Measurements from ENCODE around the gene FAM20C.

DNA sequence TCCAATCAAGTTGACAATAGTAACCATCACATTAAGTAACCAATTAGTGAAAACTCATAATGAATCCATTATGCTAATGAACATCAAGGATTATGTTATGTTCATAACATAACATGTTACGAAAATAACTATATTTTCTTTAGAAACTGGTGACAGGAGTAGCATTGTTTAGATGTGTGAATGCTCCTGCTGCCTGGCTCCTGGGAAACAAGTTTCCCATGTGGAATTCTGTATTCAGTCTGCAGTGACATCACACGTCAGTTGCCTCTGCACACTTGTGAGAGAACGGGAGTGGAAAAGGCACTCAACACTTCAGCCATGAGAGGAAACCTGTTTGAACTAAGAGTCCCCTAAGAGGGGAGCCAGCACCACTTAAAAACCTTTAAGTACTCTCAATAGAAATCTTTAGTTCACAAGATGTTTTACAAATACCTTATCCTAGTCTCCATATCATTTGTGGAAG, 140.3 kb upstream of the FAM20C start:
- PRO-cap = no peak
- CAGE, long polyA plus RNA = no peak

GRCh38 chr7:62797-63138, 129.6 kb upstream of the FAM20C start:
- PRO-cap = no peak
- CAGE, long polyA plus RNA = no peak

- PRO-cap = no peak
- CAGE, long polyA plus RNA = no peak
These were observed 126.8 kb upstream of the FAM20C start for GRCh38 chr7:65631-65981.

GRCh38 chr7:191796-192905, at the start of gene FAM20C:
TSS of gene FAM20C (plus strand) at chr7:192571.
- PRO-cap = bidirectional peak, plus-strand start at chr7:192571, minus-strand start at chr7:192361
- CAGE, long polyA plus RNA = no peak

DNA sequence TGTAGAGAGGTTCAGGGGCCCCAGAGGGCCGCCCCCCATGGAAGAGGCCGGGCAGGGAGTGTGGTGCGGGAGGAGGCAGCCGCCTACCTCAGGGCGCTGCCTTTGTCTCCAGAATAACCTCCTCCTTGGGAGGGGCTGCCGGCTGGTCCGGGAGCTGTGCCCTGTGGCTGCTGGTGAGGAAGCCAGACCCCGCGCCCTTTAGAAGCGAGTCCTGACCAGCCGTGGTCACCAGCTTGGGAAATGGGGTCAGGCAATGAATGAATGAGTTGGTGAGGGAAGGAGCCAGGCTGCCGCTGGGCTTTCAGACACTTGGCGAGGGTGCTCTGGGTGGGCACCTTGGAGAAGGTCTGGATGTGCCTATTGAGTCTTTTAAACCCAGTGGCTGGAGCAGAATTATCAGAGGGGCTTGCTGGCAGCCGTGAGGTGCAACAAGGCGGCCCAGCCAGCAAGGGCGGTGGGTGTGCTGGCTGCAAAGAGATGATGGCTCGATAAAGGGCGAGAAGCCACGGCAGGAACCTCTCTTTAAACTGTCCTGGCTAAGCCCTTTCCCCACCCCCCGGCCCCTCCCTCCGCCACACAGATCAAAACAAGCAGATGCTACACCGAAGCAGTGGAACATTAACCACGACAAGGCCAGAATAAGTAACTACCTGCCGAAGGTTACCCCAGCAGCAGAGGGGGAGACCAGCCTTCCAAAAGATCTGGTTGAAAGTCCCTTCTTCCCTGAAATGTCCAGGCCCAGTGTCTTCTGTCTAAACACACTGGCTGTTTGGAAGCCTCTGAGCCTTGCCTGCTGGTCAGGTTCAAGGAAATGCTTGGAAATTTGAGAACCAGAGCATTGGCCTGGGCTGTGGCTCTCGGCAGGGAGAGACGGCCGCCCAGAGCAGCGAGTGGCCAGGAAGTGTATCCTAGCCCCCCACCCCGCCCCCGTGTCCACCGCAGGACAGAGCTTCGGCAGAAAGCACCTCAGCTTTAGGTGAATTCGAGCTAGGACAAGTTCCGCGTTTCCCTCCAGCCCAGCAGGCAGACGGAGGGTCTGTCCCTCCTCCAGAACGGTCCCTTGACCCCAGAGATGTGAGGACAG, 1.8 kb downstream of the FAM20C start:
- PRO-cap = no peak
- CAGE, long polyA plus RNA = no peak

DNA sequence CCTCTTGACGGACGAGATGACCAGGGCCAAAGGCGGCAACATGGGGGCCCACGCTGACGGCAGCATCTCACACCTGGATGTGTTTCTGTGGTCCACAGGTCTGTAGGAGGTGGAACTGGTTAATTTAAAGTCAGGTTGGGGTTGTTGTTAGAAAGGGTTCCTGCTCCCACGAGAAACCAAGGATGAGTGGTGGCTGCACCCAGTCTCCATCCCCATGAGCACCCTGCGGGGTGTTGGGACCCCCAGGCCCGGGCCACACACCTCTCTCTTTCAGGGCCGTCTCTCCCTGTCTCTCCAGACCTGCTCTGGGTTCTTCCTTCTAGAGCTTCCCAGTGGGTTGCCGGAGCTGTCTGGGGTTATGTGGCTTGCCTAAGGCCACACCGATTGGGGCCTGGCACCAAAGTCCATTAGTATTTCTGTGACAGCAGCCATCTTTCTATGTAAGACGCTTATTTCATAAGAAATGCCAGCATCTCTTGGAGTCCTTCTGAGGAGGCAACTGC, 8.9 kb downstream of the FAM20C start:
- PRO-cap = no peak
- CAGE, long polyA plus RNA = no peak

GRCh38 chr7:208741-209176, 16.4 kb downstream of the FAM20C start:
- PRO-cap = no peak
- CAGE, long polyA plus RNA = no peak

- PRO-cap = no peak
- CAGE, long polyA plus RNA = no peak
These were observed 39.0 kb upstream of the FOXL3 start for GRCh38 chr7:251056-251353.

DNA sequence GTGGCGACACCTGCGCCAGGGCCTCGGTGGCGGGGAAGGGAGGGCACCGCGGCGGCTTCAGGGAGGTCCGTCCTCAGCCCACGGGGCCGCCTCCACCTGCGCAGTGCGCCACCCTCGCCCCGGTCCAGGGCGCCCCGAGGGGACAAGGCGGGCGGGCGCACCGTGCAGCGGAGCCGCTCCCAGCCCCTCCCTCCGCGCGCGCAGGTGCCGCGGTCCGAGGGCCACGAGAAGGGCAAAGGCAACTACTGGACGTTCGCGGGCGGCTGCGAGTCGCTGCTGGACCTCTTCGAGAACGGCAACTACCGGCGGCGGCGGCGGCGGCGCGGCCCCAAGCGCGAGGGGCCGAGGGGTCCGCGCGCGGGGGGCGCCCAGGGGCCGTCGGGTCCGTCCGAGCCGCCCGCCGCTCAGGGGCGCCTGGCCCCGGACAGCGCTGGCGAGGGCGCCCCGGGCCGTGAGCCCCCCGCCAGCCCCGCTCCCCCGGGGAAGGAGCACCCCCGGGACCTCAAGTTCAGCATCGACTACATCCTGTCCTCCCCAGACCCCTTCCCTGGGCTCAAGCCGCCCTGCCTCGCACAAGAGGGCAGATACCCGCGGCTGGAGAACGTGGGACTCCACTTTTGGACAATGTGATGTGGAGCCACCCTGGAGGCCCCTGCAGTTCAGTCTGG, 1.0 kb downstream of the FOXL3 start:
- PRO-cap = no peak
- CAGE, long polyA plus RNA = no peak

GRCh38 chr7:351069-352264, 61.5 kb downstream of the FOXL3 start:
- PRO-cap = no peak
- CAGE, long polyA plus RNA = no peak

- PRO-cap = no peak
- CAGE, long polyA plus RNA = no peak
These were observed 84.9 kb downstream of the PDGFA start for GRCh38 chr7:434701-435106.

DNA sequence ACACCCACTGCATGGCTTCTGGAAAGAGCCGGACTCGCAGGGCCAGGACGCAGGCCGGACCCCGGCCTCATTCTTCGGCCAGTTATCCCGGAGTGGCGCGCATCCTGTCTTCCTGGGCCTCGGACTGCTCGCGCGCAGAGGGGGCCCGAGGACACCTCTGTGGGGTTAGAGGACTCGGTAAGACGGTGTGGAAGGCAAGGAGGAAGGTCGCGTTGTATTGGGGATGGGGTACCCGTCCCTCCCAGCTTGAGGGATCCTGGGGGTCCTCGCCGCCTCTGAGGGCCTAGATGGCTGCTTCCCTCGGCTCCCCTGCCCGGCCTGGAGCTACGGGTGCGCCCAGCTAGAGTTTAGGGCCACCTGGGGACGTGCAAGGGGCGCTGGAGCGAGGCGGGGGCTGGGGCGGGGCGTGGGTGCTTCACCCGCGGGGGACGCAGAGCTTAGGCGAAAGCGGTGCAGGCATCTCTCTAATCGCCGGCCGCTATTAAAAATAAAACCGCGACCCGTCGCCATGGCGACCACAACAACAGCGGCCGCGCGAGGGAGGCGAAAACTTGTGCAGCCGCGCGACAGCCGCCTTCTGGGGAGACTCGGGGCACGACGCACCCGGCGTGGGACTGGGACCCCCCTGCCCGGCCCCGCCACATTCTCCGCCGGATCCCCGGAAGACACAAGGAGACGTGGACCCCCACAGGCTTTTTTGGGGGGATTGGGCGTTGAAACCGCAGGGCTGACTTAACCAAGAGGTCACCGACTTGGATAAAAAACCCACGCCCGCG, 2.0 kb upstream of the PDGFA start:
- PRO-cap = bidirectional peak, plus-strand start at position 569 of the sequence, minus-strand start at position 320 of the sequence
- CAGE, long polyA plus RNA = no peak

GRCh38 chr7:538047-538756, 18.6 kb upstream of the PDGFA start:
- PRO-cap = no peak
- CAGE, long polyA plus RNA = no peak

DNA sequence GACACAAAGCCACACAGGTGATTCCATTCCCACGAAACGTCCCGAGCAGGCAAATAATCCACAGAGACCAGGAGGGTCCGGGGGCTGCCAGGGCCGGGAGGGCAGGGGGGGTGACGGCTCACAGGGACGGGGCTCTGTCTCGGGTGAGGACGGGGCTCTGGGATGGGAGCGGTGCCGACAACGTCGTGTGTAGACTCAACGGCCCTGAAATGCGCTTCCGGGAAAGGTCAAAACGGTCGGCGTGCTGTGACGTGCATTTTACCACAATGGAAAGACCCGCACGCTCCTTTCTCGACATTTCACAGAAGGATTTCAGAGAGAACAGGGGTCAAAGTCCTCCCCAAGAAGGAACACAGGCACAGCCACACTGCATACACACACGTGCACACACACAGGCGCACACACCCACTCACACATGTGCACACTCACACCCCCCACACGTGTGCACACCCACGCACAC, 63.3 kb upstream of the PDGFA start:
- PRO-cap = no peak
- CAGE, long polyA plus RNA = no peak

- PRO-cap = no peak
- CAGE, long polyA plus RNA = no peak
These were observed 72.2 kb upstream of the DNAAF5 start for GRCh38 chr7:654012-655071.

DNA sequence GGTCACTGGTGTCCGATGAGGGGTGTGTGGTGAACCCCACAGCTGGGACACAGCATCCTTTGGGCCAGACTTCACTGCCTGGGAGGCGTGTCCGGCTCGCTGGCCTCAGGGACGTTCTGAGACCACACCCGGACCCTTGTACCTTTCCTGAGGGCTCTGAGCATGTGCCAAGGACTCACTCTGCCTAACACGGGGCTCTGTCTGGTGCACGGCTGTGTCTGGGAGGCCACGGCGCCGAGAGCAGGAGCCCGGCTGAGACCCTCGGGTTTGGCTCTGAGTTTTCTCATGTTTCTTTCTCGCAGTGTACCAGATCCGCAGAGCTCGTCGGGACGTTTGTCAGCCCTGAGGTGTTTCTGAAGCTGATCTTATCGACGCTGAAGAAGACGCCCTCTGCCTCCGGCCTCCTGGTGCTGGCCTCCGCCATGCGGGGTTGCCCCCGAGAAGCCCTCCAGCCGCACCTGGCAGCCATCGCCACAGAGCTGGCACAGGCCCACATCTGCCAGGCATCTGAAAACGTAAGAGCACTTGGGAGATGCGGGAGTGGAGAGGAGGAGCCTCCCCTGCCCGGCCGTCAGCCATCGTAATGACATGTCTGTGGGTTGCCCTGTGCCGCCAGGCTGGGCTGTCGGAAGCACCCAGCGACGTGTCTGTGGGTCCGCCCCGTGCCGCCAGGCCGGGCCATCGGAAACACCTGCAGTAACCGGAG, 29.6 kb upstream of the PRKAR1B start:
- PRO-cap = no peak
- CAGE, long polyA plus RNA = no peak

GRCh38 chr7:767418-768325, 40.6 kb upstream of the PRKAR1B start:
- PRO-cap = no peak
- CAGE, long polyA plus RNA = no peak

GRCh38 chr7:871904-872531, 4.3 kb upstream of the GET4 start:
- PRO-cap = no peak
- CAGE, long polyA plus RNA = no peak

GRCh38 chr7:876985-877618, 748 bp downstream of the GET4 start:
- PRO-cap = no peak
- CAGE, long polyA plus RNA = no peak

GRCh38 chr7:885149-885981, 9.0 kb downstream of the GET4 start:
- PRO-cap = no peak
- CAGE, long polyA plus RNA = no peak